ENCODE data around the gene RNF207.

GRCh38 chr1:3394305-3394515, 60.3 kb upstream of the ARHGEF16 start:
- PRO-cap: no peak

- PRO-cap: no peak
Measured at GRCh38 chr1:3456566-3457215, 2.2 kb downstream of the ARHGEF16 start.

DNA sequence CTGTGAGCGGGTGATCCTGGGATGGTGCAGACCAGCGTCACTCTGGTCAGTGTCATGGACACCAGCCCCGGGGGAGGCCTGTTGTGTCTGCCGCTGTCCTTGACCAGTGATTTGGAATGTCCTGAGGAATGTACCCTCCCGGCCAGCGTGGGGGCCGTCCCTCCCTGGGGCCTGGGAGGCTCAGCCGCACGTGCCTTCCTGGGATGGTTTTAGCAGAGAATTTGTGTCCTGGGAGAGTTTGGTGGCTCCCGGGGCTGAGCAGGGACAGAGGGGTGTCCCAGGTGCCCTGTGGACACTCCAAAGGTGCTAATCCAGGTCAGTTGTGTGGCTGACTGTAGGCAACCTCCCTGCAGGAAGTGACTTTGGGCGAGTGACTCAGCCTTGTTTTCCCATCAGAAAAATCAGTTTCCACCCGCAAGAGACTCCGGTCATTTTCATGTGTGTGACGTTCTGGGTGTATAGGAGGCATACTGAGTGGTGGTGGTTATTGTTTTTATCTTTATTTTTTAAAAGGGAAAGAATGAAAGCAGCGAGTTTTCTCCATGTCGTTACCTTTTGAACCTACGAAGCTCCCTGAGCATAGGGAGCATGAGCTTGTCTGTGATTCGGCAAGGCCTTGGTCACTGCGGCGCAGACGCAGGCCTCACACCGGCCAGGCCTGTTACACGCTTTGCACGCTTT, 6.4 kb downstream of the ARHGEF16 start:
- PRO-cap: no peak

DNA sequence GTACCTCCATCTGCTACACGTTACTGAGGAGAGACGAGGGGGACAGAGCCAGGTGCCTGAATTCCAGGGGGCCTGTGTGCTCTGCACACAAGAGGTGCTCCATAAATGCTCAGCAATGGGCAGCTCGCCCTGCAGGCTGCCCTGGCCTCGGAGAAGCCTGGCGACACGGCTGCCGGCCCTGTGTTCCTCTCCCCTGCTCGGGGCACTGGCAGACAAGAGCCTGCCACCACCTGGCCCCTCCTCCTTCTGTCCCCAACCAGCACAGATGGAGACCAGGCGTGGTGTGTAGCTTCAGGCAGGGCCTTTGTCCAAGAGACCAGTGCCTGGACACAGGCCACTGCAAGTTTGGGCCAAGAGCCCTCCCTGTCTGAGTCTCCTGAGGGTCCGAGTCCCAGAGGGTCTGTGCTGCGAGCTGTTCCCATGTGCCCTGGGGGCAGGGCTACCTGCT, 33.0 kb upstream of the CCDC27 start:
- PRO-cap: no peak

GRCh38 chr1:3752838-3753315, 627 bp downstream of the CCDC27 start:
- PRO-cap: no peak

DNA sequence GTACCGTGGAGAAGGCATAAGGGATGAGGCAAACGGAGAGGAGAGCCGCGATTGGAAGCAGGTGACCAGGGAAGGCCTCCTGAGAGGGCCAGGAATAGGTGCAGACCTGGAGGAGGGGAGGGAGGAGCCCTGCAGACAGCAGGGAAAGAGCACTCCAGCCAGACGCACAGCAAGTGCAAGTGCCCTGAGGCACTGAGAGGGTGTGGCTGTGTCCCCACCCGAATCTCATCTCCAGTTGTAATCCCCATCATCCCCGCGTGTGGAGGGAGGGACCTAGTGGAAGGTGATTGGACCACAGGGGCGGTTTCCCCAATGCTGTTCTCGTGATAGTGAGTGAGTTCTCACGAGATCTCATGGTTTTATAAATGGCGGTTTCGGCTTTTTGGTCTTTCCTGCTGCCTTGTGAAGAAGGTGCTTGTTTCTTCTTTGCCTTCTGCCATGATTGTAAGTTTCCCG, 75.7 kb upstream of the C1orf174 start:
- PRO-cap: no peak

GRCh38 chr1:5328922-5329767, 663.1 kb downstream of the NPHP4 start:
- PRO-cap: no peak

GRCh38 chr1:5810097-5810597, 182.1 kb downstream of the NPHP4 start:
- PRO-cap: no peak

GRCh38 chr1:6100722-6101630, 55.3 kb downstream of the KCNAB2 start:
- PRO-cap: no peak

- PRO-cap: bidirectional peak, plus-strand start at chr1:6206238, minus-strand start at chr1:6206212
Measured at GRCh38 chr1:6205723-6206930, at the start of gene RNF207. TSS of gene RNF207 (plus strand) at chr1:6206119.

- PRO-cap: no peak
Measured at GRCh38 chr1:6209167-6209653, 3.3 kb downstream of the RNF207 start.

GRCh38 chr1:6241884-6242906, 1.8 kb upstream of the HES3 start:
- PRO-cap: no peak

GRCh38 chr1:6277692-6278242, 16.9 kb upstream of the GPR153 start:
- PRO-cap: no peak

DNA sequence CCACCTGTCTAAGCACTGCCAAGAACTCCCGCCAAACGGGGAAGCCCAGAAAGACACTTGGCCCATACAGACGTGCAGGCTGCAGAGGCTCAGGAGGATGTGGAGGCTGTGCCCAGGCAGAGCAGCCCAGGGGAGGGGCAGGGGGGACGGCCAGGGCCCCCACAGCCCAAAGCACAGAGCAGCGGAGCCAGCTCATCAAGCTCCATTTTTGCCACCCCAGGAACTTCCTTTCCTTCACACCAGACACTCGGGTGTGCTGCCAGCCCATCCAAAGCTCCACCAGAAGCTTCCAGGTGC, 59.3 kb downstream of the ACOT7 start:
- PRO-cap: no peak

GRCh38 chr1:6412781-6413363, 6.8 kb downstream of the HES2 start:
- PRO-cap: no peak

DNA sequence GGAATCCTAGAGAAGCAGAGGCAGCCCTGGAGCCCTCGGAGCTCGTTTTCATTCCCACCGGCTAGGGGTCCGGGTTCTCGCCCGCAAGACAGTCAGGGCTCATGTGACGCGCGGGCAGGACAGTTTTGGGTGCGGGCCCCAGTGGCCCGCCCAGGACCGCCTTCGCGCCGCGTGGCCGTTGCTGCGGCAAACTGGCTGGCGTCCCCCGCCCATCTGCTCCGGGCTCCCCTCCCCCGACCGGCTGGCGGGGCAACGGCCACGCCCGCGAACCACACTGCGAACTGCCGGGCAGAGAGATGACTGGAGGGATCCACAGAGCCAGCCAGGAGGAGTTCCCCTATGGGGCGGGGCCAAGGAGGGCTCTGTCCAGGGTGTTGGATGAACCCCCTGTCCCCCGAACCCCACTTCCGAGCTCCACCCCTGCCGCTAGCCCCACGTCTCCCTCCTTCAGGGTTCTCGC, 903 bp upstream of the HES2 start:
- PRO-cap: no peak

DNA sequence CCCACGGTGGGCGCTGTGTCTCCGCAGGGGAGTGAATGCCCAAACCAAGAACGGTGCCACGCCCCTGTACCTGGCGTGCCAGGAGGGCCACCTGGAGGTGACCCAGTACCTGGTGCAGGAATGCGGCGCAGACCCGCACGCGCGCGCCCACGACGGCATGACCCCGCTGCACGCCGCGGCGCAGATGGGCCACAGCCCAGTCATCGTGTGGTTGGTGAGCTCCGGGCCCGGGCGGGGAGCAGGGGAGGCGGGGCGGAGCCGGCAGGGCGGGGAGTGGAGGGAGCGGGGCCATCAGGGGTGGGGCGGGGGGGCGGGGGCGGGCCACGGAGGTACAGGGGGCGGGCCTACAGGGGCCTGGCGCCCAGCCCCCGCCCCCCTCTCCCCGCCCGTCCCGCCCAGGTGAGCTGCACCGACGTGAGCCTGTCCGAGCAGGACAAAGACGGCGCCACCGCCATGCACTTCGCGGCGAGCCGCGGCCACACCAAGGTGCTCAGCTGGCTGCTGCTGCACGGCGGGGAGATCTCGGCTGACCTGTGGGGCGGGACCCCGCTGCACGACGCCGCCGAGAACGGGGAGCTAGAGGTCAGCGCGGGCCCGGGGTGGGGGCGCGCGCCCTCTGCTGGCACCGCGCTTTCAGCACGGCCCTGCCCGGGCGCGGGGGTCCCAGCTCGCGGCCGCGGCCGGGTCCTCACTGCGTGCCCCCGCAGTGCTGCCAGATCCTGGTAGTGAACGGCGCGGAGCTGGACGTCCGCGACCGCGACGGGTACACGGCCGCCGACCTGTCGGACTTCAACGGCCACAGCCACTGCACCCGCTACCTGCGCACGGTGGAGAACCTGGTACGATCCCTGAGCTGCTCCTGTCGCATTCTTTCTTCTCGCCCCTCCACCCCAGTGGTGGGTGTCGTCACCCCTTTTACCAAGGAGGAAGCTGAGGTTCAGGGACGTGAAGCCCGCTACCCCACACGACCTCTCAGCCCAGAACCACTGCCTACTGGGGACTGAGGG, 16.0 kb downstream of the ESPN start:
- PRO-cap: no peak

GRCh38 chr1:6459638-6460395, 6.2 kb downstream of the TNFRSF25 start:
- PRO-cap: no peak

GRCh38 chr1:6473822-6474665, 8.1 kb upstream of the TNFRSF25 start:
- PRO-cap: no peak

DNA sequence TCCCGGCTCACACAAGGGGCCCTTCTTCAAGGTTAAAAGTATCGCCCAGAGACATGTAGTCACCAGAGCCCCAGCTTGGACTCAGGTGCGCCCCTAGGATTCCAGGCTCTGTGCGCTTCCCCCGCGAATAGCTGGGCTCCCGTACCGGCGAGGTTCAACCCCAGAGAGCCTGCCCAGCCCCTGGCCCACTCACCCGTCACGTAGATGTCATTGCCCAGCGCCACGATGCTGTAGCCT, 1.1 kb downstream of the KLHL21 start:
- PRO-cap: no peak

Data from aorta (tissue), 1 donor.